Ureter (tissue), 1 donor: ENCODE measurements around a stretch of chr13.

GRCh38 chr13:18905074-18905503 is 276.5 kb downstream of the TUBA3C start:
- PRO-cap = no peak

DNA sequence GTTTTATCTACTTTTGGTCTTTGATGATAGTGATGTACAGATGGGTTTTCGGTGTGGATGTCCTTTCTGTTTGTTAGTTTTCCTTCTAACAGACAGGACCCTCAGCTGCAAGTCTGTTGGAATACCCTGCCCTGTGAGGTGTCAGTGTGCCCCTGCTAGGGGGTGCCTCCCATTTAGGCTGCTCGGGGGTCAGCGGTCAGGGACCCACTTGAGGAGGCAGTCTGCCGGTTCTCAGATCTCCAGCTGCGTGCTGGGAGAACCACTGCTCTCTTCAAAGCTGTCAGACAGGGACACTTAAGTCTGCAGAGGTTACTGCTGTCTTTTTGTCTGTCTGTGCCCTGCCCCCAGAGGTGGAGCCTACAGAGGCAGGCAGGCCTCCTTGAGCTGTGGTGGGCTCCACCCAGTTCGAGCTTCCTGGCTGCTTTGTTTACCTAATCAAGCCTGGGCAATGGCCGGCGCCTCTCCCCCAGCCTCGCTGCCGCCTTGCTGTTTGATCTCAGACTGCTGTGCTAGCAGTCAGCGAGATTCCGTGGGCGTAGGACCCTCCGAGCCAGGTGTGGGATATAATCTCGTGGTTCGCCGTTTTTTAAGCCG is 72.7 kb downstream of the TUBA3C start:
- PRO-cap = no peak

DNA sequence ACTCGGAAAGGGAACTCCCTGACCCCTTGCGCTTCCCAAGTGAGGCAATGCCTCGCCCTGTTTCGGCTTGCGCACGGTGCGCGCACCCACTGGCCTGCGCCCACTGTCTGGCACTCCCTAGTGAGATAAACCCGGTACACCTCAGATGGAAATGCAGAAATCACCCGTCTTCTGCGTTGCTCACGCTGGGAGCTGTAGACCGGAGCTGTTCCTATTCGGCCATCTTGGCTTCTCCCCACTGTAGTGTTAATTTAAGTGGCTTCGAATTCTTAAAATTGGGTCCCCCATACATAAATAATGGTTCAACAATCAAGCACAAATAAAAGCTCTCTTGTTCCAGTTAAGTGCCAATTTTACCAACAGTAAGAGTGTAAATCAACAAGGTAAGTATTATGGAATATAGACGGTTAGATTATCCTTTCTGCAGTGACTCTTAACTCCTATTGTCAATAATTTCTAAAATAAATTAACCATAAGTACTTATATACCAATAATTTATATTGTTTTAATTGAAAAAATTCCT is 72.1 kb downstream of the TUBA3C start:
- PRO-cap = no peak

DNA sequence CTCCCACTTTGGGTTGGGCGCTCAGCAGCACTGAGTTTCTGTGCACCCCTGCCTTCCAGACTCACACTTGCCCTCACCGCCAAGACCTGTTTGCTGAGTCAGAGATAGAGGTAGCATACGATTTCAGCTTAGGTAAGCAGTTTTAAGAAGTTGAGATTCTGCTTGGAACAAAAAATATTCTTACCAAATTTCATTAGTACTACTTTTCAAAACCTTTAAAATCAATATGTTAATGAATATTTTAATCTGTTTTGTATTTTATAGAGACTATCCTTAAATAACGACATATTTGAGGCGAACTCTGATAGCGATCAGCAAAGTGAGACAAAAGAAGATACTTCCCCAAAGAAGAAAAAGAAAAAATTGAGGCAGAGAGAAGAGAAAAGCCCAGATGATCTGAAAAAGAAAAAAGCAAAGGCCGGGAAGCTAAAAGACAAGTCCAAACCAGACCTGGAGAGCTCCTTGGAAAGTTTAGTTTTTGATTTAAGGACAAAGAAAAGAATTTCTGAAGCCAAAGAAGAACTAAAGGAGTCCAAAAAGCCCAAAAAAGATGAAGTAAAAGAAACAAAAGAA is 12.8 kb downstream of the MPHOSPH8 start:
- PRO-cap = no peak

- PRO-cap = no peak
Observed at GRCh38 chr13:19685753-19686672, 52.6 kb downstream of the MPHOSPH8 start.

- PRO-cap = bidirectional peak, plus-strand start at chr13:19958745, minus-strand start at chr13:19958434
Observed at GRCh38 chr13:19957767-19958653, 517 bp upstream of the ZMYM2 start.

GRCh38 chr13:19959930-19960720 is 1.6 kb downstream of the ZMYM2 start:
- PRO-cap = unidirectional peak, minus-strand start at chr13:19960232; unidirectional peak, minus-strand start at chr13:19960274

GRCh38 chr13:20190806-20191584 is 1.7 kb downstream of the GJB2 start:
- PRO-cap = no peak

DNA sequence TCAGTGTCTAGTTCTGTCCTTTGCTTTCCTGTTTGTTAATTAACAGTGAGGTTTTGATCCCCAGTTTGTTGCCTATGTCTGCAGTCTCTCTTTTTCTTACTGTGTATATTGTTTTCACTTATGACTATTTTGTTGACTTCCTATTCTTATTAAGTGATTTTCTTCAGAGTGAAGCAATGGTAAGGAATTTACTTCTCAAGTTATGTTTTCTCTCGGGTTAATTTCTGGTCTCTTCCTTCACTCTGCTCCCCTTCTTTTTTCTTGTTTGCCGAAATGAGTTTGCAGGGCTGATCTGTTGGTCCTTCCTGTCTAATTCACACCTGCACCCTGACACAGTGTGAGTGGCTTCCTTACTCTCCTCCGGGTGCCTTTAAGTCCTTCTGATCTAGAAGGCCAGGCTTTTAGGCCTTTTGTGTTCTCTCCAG is 105.0 kb upstream of the GJB6 start:
- PRO-cap = no peak

- PRO-cap = no peak
Observed at GRCh38 chr13:20524600-20525016, 1.0 kb downstream of the CRYL1 start.

DNA sequence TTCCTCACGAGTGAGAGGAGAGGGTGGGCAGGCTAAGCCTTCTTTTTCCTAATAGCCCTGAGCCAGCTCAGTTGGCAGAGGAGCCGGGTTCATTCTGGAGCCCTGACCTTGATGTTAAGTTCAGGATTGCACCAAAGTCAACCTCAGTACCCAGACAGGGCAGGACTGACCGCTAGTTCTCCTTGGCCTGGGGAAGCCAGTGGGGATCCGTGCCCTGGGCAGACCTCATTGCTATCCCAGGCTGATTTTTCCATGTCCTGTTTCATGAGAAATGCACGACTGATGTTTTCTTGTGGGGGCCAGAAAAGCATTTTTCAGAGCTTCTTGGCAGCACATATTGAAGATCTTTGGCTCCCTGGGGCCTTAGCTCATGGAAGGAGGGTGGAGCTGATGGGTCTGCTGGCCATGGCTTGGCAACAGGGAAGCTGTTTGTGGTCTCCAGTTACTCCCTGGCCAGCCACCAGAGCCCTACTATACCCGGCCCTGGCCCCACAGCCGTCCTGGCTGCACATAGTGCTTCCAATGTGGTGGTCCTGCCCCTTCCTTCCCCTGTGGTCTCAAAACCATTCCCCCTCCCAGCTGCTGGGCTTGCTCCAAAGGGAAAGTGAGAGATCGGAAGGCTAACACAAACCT is 11.1 kb downstream of the IL17D start:
- PRO-cap = no peak

DNA sequence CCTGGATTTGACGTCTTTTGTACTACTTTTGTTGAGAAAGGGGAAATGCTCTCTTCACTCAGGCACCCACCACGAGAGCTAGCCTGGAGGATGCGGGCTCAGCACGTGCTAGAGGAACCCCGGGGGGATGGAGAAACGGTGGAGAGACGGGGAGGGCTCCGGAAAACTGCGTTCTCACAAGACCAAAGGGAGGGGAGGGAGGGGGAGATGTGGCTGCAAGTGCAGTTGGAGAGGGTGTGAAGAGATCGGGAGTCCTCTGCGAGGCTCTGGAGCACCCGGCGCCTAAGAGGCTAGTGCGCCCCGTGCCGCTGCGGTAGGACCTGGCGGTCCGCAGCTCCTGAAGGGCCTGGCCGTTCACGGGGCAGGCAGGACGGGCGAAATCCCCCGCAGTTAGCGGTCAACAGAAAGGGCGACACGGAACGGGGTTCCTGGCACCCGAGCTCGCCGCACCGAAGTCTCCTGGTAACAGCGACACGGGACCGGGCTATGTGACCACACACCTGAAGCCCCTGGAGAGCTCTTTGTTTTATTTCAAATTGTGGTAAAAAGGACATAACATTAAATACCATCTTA is 43.5 kb upstream of the XPO4 start:
- PRO-cap = no peak

- PRO-cap = bidirectional peak, plus-strand start at chr13:21061690, minus-strand start at chr13:21061561
Observed at GRCh38 chr13:21061641-21061973, 221 bp upstream of the LATS2 start.

- PRO-cap = no peak
Observed at GRCh38 chr13:21676369-21677248, 5.7 kb downstream of the FGF9 start.

- PRO-cap = no peak
Observed at GRCh38 chr13:21893845-21894444, 223.1 kb downstream of the FGF9 start.

DNA sequence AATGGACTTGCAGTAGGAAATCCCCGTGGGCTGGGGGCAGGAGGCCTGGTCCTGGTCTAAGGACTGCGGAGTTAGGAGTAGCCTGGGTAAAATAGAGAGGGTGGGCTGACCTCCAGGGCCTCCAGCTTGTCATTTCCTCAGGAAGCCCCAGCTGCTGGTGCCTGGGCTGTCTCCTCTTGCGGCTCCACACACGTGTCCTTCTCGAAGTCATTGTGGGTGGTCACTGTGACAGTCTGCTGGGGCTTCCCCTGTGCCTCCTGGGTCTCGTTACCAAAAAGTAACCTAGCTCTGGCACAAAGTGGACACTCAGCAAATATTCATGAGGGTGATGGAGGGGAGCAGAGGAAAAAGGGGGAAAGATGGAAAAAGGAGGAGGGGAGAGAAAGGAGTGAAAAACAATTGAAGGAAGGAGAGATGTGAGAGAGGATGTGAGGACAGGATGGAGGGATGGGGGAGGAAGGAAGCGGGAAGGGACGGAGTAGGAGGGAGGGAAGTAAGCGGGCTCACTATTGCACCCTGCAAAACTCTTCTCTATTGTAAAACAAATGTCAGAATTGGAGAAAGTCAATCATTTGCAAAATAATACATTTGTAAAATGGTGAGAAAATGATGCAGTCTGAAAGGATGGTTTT is 259.8 kb downstream of the FGF9 start:
- PRO-cap = no peak

DNA sequence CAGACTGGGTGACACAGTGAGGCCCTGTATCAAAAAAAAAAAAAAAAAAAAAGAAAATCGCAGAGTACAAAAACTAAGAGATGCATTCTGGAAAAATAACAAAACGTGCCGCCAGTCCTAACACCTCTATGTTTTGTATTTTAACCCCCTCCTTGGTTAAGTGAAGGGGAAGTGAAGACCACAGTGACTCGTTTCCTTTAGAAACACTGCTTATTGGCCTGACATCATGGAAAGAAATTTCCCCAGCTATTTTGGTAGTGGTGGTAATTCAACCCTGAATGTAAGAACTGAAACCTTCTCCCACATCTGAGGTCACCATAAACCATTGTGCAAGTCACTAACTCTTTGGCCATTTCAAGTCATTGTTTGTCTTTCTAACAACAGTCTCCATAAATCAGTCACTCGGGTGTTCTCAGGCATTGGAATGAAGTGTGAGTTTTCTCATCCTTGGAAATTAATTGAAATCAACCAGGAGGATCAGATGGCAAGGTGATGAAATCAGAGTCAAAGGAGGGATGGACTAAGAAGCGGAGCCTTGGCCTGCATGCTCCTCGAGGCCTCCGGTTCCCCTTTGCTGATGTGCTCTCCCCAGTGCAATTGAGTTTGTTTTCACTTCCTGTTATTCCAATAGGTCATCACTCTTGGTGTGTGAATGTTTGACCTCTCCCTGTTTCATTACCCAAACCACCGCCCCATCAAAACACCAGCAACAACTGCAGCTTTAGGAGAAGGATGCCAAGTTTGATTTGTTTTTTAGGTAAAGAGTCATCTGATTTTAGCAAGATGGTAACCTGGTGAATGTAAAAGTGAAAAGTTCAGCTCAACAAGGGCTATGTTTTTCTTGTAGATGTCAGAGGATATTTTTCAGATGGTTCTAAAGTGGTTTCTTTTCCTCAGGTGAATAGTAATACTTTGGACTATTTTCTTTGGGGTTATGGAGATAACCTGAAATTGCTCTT is 444.0 kb downstream of the FGF9 start:
- PRO-cap = no peak

DNA sequence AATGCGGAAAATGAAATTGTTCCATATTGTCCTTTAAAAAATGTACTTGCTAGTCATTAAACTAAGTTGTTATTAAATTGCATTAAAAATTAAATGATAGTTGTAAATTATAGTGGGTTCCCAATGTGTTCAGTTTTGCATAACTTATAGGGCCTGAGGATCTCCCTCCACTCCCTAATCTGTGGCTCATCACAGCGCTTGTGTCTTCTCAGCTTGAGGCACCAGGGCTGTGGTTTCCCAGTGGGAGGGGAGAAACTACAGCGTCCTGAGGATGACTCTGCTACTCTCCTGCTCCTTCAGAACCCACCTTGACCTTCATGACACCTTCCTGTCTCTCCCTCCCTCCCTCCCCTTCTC is 1.3 kb downstream of the SGCG start:
- PRO-cap = no peak

GRCh38 chr13:23375694-23376281 is 57.7 kb downstream of the SACS start:
- PRO-cap = bidirectional peak, plus-strand start at chr13:23375841, minus-strand start at chr13:23375493

GRCh38 chr13:23561155-23561496 is 9.1 kb upstream of the TNFRSF19 start:
- PRO-cap = no peak